H1 (cell line): ENCODE measurements around a stretch of chr20.

DNA sequence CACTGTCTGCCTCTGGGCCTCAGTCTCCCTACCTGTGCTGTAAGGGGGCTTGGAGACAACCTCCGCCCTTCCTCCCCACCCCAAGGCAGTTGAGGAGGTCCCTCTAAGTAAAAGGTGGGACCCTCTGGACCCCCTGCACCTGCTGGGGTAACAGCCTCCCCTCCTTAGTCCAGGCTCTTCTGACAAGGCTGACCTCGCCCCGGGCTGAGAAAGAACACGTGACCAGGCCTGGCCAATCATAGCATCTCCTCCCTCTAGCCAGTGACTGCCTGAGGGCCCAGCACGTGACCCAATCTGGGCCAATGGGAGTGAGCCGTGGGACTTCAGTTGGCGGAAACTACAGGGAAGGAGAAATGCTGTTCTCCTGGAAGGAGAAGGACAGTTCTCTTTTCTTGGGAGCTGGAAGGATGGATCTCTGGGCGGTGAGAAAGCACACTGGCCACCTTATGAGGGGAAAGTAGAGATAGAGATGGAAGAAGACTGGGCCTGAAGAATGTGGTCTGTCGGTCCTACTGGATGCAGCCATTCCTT, 17.0 kb upstream of the UBE2V1 start:
- RRBS = no CpG with 5 or more reads among the region's 9 CpGs
CAGE:
- cytosol, long polyA plus RNA = no peak
- long polyA plus RNA = no peak
- nucleus, long polyA plus RNA = no peak

GRCh38 chr20:50188784-50189562, 1.7 kb upstream of the CEBPB start:
- RRBS = 84% methylated on average over 2 of the region's 16 CpGs
CAGE:
- cytosol, long polyA plus RNA = no peak
- long polyA plus RNA = no peak
- nucleus, long polyA plus RNA = no peak

GRCh38 chr20:50192675-50193446, 2.2 kb downstream of the CEBPB start:
- RRBS = 15% methylated on average over 3 of the region's 10 CpGs
CAGE:
- cytosol, long polyA plus RNA = no peak
- long polyA plus RNA = no peak
- nucleus, long polyA plus RNA = no peak

GRCh38 chr20:50245342-50246043, 54.9 kb downstream of the CEBPB start:
- RRBS = no CpG with 5 or more reads among the region's 8 CpGs
CAGE:
- cytosol, long polyA plus RNA = no peak
- long polyA plus RNA = no peak
- nucleus, long polyA plus RNA = no peak

- RRBS = no CpG with 5 or more reads among the region's 26 CpGs
CAGE:
- cytosol, long polyA plus RNA = no peak
- long polyA plus RNA = no peak
- nucleus, long polyA plus RNA = no peak
Measured at GRCh38 chr20:50266784-50267909, 76.5 kb downstream of the CEBPB start.

GRCh38 chr20:50283638-50284361, 93.2 kb downstream of the CEBPB start:
- RRBS = 83% methylated on average over 1 of the region's 12 CpGs
CAGE:
- cytosol, long polyA plus RNA = no peak
- long polyA plus RNA = no peak
- nucleus, long polyA plus RNA = no peak

GRCh38 chr20:50305816-50307151, 115.7 kb downstream of the CEBPB start:
- RRBS = no CpG with 5 or more reads among the region's 26 CpGs
CAGE:
- cytosol, long polyA plus RNA = no peak
- long polyA plus RNA = no peak
- nucleus, long polyA plus RNA = no peak

GRCh38 chr20:50321241-50321779, 130.7 kb downstream of the CEBPB start:
- RRBS = no CpG with 5 or more reads among the region's 12 CpGs
CAGE:
- cytosol, long polyA plus RNA = no peak
- long polyA plus RNA = no peak
- nucleus, long polyA plus RNA = no peak

DNA sequence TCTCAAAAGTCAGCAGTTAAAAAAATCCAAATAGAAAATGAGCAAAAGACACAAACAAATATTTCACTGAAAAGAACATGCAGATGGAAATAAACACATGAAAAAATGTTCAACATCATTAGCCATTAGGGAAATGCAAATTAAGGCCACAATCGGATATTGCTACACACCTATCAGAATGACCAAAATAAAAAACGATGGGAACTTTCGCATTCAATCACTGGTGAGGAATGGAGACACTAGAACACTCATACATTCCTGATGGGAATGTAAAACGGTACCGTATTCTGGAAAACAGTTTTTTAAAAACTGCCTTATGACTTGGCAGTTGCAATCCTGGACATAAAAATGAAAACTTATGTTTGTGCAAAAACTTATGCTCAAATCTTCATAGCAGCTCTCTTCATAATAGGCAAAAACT, 146.0 kb downstream of the CEBPB start:
- RRBS = no CpG with 5 or more reads among the region's 5 CpGs
CAGE:
- cytosol, long polyA plus RNA = no peak
- long polyA plus RNA = no peak
- nucleus, long polyA plus RNA = no peak

GRCh38 chr20:50347210-50347629, 156.6 kb downstream of the CEBPB start:
- RRBS = no CpG with 5 or more reads among the region's 5 CpGs
CAGE:
- cytosol, long polyA plus RNA = no peak
- long polyA plus RNA = no peak
- nucleus, long polyA plus RNA = no peak

GRCh38 chr20:50350305-50350984, 159.7 kb upstream of the PTPN1 start:
- RRBS = no CpG with 5 or more reads among the region's 9 CpGs
CAGE:
- cytosol, long polyA plus RNA = no peak
- long polyA plus RNA = no peak
- nucleus, long polyA plus RNA = no peak

DNA sequence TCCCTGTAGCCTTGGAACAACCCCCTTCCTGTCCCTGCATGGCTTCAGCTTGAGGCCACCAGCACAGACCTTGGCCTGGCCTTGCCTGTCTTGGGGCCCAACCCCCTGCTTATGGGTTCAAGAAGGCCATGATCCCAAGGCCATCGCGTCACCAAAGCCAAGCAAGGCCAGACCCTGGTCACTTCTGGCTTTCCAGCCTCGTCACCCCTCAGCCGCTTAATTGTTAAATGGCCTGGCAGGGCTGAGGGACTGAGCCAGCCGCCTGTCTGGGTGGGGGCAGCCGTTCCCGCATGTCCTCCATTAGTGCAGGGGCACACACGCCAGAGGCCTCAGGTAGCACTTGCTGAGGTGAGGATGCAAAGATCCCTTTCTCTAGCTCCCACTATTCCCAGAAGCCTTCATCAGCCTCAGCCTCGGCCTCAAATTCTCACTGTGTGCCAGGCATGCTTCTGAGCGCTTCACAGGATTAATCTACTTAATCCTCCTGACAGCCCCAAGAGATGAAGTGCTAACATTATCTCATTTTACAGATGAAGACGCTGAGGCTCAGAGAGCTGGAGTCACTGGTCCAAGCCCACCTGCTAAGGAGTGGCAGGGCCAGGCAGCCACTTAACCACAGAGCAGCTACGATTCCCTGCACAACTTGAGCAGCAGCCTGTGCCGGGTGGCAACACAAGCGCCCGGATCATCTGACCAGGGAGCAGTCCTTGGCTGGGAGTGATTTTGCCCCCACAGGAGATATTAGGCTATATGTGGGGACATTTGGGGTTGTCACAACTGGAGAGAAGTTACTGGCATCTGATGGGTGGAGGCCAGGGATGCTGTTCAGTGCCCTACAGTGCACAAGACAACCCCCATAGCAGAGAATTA, 93.4 kb upstream of the PTPN1 start:
- RRBS = no CpG with 5 or more reads among the region's 15 CpGs
CAGE:
- cytosol, long polyA plus RNA = no peak
- long polyA plus RNA = no peak
- nucleus, long polyA plus RNA = no peak

DNA sequence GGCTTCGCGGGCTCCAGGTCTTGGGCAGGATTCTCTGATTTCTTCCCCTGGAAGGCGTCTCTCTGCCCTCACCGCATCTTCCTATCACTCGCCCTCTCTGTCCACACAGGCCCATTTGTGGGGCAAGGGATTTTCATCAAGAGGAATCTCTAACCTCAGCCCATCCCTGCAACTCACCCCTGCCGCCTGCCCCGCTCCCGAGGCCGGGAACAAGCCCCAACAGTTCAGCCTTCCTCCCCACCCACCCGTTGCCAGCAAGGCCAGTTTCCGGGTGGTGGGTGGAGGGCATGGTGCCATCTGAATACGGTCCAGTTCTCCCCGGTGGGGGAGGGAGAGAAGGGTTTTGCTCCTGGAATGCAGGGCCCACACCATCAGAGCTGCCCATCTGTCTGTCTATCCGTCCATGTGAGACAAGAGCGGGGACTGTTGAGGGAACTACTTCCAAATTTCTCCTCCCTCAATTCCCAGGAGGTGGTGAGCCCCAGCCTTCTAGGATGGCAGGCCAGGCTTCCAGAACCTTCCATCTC, 79.5 kb upstream of the PTPN1 start:
- RRBS = 88% methylated on average over 3 of the region's 15 CpGs
CAGE:
- cytosol, long polyA plus RNA = no peak
- long polyA plus RNA = no peak
- nucleus, long polyA plus RNA = no peak

DNA sequence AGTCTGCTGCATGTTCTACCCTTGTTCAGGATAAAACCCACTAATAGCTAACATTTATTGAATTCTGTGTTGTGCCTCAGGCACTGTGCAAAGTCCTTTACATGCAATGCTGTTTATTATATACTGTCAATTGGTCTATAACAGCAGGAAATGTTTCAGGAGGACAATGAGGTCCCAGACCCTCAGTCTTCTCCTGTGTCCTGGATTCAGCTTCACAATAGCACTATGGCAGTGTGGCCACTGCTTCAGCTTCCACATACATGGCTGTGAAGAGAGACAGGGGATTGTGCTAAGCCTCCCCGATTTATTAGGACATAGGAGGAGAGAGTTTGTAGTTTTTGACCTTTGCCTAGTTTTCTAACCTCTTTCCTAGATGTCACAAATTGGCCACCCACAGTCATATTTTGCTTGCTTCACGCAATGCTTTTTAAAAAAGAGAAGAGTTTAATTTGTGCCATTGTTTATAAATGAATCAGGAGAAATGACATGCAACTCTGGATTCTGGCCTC, 11.2 kb downstream of the PTPN1 start:
- RRBS = no CpG with 5 or more reads among the region's 2 CpGs
CAGE:
- cytosol, long polyA plus RNA = no peak
- long polyA plus RNA = no peak
- nucleus, long polyA plus RNA = no peak

- RRBS = no CpG with 5 or more reads among the region's 4 CpGs
CAGE:
- cytosol, long polyA plus RNA = no peak
- long polyA plus RNA = no peak
- nucleus, long polyA plus RNA = no peak
Measured at GRCh38 chr20:50523614-50524203, 13.5 kb downstream of the PTPN1 start.

DNA sequence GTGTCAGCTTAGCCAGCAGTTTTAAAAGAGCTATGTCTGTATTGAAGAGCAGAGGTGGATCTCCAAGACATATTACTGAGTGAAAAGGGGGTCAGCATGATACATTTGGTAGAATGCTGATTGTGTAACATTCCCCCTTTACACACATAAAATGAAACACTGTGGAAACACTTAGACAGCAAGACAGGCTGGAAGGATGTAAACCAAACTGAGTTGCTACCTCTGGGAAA, 1.7 kb upstream of the RIPOR3 start:
CAGE:
- cytosol, long polyA plus RNA = no peak
- long polyA plus RNA = no peak
- nucleus, long polyA plus RNA = no peak

- RRBS = no CpG with 5 or more reads among the region's 5 CpGs
CAGE:
- cytosol, long polyA plus RNA = no peak
- long polyA plus RNA = no peak
- nucleus, long polyA plus RNA = start-site peak on the plus strand at chr20:50739899-50739911, 6 reads
Measured at GRCh38 chr20:50739287-50740263, 8.2 kb downstream of the PARD6B start.

DNA sequence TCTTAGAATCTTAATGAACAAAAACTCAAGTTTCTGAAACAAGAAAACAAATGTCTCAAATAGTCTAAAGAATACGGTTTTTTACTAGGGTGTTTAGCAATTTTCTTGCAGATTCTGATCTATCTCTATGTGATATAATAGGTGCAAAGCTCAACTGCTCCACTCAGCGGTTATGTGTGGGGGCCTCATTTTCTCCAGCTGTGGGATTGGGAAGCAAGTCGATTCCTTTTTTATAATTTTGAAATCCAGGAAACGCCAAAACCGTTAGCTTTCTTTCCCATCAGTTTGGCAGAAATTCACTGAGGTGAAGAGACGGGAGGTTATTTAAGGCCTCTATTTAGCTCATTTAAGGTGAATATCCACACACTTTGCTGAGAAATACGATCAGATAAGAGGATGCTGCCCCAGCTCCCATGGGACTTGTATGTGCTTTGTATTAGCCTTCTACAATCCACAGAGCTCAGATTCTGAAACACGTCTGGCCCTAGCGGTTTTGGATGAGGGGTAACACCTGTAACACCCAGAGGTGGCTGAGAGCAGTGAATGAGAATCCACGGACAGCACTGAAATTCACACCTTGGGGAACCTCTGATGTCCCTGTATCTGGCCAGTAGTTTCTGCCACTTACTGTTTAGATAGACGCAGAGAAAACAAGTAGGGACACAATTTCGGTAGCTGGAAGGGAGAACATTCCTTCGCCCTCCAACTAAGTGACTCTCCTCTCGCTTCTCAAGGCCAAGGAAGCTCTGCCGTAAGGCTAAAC, 6.6 kb upstream of the BCAS4 start:
- RRBS = no CpG with 5 or more reads among the region's 15 CpGs
CAGE:
- cytosol, long polyA plus RNA = no peak
- long polyA plus RNA = no peak
- nucleus, long polyA plus RNA = no peak

GRCh38 chr20:50904668-50905576, 26.3 kb downstream of the ADNP start:
- RRBS = no CpG with 5 or more reads among the region's 5 CpGs
CAGE:
- cytosol, long polyA plus RNA = no peak
- long polyA plus RNA = no peak
- nucleus, long polyA plus RNA = start-site peak on the minus strand at chr20:50904910-50905746, 43 reads

GRCh38 chr20:50920963-50922068, 9.9 kb downstream of the ADNP start:
- RRBS = no CpG with 5 or more reads among the region's 6 CpGs
CAGE:
- cytosol, long polyA plus RNA = no peak
- long polyA plus RNA = no peak
- nucleus, long polyA plus RNA = no peak